ENCODE measurements around a stretch of chr10.

GRCh38 chr10:76732374-76732745 is 905.2 kb downstream of the KCNMA1 start:
- PRO-cap: no peak
- RAMPAGE, long total RNA, 2 experiments: no peak in any of the 2 experiments

DNA sequence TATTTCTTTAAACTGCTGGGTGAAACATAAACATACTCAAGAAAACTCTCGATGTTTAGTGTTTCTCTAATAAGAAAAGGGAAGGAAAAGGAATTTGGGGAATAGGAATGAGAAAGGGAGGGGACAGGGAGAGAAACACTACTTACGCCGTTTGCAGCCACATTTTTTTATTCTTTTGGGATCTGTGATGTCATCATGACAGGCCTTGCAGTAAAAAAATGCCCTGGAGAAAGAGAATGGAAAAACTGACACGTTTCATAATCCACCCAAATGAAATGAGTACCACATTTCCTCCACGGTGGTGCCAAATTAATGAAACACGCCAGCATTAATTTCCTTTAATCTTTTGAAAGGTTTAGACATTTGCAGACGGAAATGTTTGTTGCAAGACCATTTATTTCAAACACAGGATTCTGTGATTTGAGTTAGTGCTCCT is 625.8 kb downstream of the KCNMA1 start:
- PRO-cap: unidirectional peak, minus-strand start at position 169 of the sequence
- RAMPAGE, long total RNA, 2 experiments: no peak in any of the 2 experiments

- PRO-cap: no peak
- RAMPAGE, long total RNA, 2 experiments: no peak in any of the 2 experiments
Measured at GRCh38 chr10:77084558-77084905, 553.1 kb downstream of the KCNMA1 start.

DNA sequence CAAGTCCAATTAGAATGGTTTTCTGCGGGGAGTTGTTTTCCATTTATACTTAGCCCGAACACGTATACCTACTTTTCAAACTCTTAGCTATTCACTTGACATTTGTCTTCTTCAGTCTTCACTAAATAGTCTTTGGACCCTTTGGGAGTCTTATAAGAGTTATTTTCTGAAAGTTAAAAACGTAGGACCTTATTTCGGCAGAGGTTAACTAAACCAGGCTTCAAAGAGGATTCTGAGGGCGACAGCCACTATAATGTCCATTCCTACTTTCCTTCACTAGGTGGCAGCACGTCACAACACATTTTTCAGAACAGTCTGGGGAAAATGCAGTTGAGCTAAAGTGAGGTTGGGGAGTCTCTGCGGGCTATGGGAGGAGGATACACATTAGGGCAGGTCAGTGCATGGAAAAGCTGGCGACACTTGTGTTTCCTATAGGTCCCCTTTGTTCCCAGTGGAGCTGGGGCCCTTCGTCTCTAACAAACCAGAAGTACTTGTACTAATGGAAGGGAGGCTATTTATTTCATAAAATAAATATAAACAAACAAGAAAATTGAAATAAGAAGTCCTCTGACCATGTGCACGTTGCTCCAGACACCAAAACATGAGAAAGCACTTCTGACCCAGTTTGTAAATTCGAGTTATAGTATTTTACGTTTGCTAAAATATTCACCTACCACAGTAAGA is 471.8 kb downstream of the KCNMA1 start:
- PRO-cap: no peak
- RAMPAGE, long total RNA, 2 experiments: no peak in any of the 2 experiments

DNA sequence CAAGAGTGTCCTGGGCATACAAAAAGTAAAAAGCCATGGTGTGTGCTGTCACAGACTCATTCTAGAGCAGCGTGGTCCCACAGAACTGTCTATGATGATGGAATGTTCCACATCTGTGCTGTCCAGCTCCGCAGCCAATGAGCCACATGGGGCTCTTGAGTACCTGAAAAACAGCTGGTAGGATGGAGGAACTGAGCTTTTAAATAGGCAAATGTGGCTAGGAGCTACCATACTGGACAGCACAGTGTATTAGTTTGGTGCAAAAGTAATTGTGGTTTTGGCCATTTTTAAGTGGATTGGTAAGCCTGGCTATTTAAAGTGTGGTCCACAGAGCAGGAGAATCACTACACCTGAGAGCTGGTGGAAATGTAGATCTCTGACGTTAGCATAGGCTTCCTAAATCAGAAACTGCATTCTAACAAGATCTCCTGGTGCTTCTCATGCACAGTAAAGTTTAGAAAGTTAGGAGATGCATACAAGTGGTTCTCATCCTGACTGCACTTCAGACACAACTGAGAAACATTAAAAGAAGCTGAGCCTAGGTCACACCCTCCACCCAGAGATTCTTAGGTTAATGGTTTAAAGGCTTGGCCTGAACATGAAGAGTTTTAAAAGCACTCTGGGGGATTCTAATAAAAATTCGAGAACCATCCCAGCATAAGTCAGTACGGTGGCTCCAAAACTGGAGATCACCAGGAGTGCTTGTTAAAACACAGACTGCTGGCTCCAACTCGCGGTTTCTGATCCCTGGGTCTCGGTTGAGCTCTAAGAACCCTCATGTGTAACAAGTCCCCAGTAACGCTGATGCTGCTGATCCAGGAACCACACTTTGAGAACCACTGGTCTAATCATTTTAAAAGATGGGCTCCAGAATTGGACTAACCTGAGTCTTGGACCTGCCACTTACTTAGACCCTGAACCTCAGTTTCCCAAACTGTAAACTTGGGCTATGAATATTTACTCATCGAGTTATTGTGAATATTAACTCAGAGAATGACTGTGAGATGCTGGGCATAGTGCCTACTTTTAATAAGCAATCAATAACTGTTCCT is 462.9 kb downstream of the KCNMA1 start:
- PRO-cap: no peak
- RAMPAGE, long total RNA, 2 experiments: no peak in any of the 2 experiments

DNA sequence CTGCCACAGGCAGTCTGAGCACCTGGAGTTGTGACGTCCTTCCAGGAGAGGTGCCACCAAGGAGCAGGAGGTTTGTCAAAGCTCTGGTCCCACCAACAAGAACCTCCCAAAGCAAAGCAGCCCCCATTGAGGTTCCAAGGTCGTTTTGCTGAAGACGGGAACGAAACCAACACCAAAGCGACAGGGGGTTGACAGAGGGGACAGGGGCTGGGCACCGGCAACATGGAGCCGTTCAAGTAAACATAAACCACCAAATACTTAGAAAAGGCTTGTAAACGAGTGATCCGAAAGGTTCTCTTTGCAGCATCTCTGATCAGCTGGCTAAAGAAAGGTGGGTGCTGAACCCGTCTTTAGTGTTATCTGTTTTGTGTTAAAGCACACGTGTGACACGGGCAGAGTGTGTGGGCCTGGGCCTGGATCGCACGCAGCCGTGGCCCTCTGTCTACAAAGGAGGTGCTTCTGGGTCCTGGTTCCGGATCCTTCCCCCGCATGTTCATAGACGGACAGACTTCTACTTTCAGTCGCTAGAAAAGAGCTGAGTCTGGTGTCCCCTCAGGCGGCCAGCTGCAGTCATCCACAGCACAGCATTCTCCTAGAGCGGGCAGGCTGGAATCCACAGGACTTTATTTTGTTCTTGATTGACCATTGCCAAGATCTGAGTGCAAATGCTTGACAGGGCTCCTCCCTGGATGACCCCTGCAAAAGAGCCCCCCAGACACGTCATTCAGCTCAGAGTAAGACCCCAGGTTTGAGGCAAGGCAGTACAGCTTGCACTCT is 134.5 kb downstream of the DLG5 start:
- PRO-cap: no peak
- RAMPAGE, long total RNA, 2 experiments: no peak in any of the 2 experiments

- PRO-cap: no peak
- RAMPAGE, long total RNA, 2 experiments: no peak in any of the 2 experiments
Measured at GRCh38 chr10:77806679-77807183, 119.8 kb downstream of the DLG5 start.

DNA sequence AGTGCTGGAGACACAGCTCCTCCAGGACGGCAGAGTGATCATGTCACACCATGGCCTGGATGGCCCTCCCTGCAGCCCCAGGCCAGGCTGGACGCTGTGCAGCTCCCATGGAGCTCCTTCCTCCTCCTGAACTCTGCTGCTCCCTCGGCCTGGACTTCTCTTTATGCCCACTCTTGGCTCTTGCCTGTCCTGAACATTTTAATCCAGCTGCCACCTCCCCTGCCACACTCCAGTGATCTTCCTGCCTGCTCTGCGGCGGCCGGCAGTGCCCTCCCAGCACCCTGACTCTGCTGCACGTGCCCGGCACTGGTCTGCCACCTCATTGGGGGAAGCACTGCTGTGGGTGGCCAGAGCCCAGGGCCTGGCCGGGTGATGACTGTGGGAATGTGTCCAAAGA is 116.1 kb downstream of the DLG5 start:
- PRO-cap: no peak
- RAMPAGE, long total RNA, 2 experiments: no peak in any of the 2 experiments

DNA sequence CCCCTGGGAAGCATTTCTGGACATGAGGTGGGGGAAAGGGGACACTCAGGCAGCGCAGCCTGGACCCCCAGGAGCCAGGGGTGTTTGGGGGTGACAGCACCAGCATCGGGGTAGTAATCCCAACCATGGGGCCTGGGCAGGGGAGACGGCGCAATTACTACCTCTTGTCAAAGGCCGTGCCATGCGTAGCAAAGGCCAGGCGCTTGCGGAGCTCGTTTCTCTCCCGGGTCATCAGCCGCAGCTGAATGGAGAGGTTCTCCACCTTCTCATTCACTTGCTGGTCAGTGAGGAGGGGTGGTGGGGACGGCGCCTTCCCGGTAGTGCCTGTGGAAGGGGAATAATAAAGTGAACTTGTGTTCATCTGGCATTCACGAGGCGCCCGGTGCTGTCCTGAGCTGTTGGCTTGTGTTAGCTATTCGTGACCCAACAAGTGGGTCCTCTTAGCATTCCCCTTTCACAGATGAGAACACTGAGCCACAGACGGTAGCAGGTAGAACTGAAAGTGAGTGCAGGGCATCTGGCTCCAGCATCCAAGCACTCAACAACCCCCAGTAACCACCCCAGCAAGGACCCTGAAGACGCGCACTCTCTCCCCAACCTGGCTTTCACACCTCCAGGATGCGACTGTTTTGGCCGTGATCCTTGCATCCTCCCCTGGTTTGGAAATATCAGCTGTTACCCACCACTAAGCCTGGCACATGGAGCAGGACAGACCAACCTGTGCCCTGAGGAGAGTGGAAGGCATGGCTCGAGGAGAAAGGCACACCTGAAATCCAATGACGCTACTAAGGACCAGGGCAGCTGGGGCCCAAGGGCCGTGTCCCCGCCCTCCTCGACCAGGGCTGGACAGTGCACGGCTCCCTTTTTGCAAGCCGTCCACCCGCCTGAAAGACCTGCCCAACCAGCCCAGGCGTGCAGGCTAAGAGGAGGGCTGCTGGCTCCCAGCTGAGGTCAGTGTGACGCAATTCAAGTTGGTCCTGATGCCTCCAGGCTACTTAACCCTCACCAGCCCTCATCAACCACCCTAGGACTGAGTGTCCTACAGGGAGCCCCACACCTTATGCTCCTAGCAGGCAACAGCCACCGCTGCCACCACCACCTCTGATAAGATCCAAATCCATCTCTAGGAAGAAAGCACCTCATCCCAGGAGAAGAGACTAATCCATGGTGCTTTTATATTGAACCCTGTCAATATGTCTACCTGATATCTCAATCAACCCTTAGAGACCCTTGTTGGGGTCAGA is 69.6 kb downstream of the DLG5 start:
- PRO-cap: no peak
- RAMPAGE, long total RNA, 2 experiments: no peak in any of the 2 experiments

GRCh38 chr10:77925183-77925898 is 1.2 kb downstream of the DLG5 start:
- PRO-cap: unidirectional peak, plus-strand start at chr10:77925697
- RAMPAGE, long total RNA, 2 experiments: no peak in any of the 2 experiments

DNA sequence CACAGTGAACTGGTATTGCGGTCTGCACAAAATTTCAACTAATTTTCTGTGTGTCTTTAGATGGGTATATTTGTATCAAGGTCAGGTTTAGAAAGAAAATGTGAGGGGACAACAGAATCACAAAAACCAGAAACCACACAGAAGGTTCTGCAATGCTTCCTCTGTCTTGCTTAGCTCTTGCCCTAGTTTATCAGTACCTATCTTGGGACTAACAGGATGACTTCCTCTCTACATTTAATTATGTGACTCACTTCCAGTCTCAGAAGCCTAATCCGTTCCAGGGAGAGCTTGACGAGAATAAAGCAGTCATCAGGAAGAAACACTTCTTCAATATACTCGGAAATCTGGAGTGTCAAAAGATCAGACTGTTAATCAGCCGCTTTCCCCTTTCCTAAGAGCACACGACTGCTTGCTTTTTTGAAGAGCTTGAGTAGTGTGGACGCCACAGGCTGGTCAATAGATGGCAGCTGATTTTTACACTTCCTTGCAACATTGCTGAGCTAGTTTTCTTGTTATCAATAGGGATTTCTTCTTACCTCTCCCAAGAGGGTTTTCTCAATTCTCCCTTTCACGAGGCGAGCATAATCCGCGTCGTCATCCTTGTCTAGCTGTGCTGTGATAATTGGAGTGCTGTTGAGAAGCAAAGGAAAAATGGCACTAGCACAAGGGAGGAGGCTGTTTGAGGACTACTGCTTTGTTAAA is 45.5 kb downstream of the POLR3A start:
- PRO-cap: no peak
- RAMPAGE, long total RNA, 2 experiments: no peak in any of the 2 experiments

GRCh38 chr10:78028868-78029267 is 447 bp downstream of the POLR3A start:
- PRO-cap: no peak
- RAMPAGE, long total RNA, 2 experiments: no peak in any of the 2 experiments

- PRO-cap: no peak
- RAMPAGE, long total RNA, 2 experiments: no peak in any of the 2 experiments
Measured at GRCh38 chr10:78039400-78040514, 6.1 kb downstream of the RPS24 start.

GRCh38 chr10:78302631-78303909 is 269.4 kb downstream of the RPS24 start:
- PRO-cap: bidirectional peak, plus-strand start at chr10:78303264, minus-strand start at chr10:78303284; unidirectional peak, minus-strand start at chr10:78303456; unidirectional peak, minus-strand start at chr10:78303486
- RAMPAGE, long total RNA, 2 experiments: no peak in any of the 2 experiments

DNA sequence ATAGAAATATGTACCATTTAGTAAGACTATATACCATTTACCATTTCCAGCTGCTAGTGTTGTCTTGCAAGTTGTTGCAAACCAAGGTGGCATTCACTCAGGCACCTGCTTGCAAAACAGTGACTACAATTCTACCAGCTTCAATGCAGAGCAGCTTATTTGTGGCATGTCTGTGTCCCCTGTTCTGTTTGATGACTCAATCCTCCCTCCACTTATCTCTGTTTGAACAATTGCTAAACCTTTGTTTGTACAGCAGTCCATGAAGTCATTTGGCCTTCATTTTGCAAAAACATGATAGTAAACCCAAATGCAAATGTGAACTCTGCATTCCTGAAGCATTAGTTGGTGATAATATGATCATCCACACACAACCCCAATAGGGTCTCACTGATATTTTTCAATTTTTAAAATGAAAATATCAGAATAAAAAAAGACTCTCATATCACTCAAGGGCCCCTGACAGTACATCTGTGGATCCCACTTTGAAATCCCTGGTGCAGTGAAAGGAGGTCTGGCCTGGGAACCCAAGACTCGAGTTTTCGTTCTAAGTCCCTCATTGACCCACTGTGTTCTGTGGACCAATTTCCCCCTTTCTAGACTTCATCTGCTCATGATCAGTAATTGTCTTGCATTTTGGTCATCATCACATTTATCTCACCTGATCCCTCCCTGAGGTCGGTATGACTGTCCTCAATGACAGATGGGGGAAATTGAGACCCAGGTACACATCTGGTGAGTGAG is 425.5 kb downstream of the RPS24 start:
- PRO-cap: no peak
- RAMPAGE, long total RNA, 2 experiments: no peak in any of the 2 experiments

- PRO-cap: no peak
- RAMPAGE, long total RNA, 2 experiments: no peak in any of the 2 experiments
Measured at GRCh38 chr10:78552103-78552585, 516.6 kb upstream of the ZMIZ1 start.

- PRO-cap: no peak
- RAMPAGE, long total RNA, 2 experiments: no peak in any of the 2 experiments
Measured at GRCh38 chr10:78805238-78805754, 263.5 kb upstream of the ZMIZ1 start.

DNA sequence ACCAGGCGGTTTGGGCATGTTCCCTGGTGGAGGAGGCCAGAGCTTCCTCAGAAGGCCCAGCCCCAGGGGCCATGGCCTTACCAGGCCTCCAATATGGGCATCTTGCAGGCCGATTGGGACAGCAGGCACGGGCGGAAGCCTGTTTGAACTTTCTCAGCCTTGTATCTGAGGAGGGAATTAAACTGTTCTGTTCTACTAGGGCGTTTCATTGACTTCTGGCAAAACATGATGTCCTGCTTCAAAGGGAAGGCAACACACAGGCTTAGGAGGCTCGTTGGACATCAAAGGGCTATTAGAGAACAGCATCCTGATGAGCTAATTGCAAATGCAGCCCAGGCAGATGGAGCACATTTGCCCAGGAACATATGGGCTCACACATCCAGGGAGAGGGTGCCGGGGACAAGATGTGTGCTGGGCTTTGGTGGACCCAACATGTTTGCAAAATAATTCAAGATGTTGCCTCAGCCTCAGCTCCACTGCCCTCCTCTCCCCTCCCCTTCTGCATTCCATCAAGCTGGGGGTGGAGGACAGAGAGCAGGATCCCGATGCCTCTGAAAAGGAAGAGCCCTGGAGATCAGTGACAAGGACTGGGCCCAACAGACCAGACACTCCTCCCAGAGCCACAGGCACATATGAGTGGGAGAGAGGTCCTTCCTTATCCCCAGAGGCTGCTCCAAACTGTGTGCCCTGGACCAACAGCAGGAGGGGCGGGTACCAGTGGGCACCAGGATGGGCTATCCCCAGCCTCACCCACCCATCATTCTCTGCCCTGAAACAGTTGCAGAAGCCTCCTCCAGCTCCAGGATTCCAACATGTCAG is 217.1 kb upstream of the ZMIZ1 start:
- PRO-cap: no peak
- RAMPAGE, long total RNA, 2 experiments: no peak in any of the 2 experiments

GRCh38 chr10:78927465-78927917 is 141.3 kb upstream of the ZMIZ1 start:
- PRO-cap: no peak
- RAMPAGE, long total RNA, 2 experiments: no peak in any of the 2 experiments

GRCh38 chr10:79007810-79008322 is 60.9 kb upstream of the ZMIZ1 start:
- PRO-cap: no peak
- RAMPAGE, long total RNA, 2 experiments: no peak in any of the 2 experiments